Measurements from ENCODE around the genes MTMR14 and ATP2B2.

- PRO-cap, result bidirectional peak, plus-strand start at chr3:9649505, minus-strand start at chr3:9649205
These were observed at the start of gene MTMR14 for GRCh38 chr3:9649107-9649815. Gene MTMR14 (plus strand): TSS chr3:9649505.

- PRO-cap, result unidirectional peak, plus-strand start at chr3:9677087; unidirectional peak, plus-strand start at chr3:9677188
These were observed 27.0 kb upstream of the CPNE9 start for GRCh38 chr3:9676453-9677282.

- PRO-cap, result no peak
These were observed 8.0 kb downstream of the BRPF1 start for GRCh38 chr3:9739457-9739949.

GRCh38 chr3:9750755-9751129 is 990 bp downstream of the OGG1 start:
- PRO-cap, result no peak

- PRO-cap, result no peak
These were observed 8.6 kb downstream of the CAMK1 start for GRCh38 chr3:9760730-9761873.

DNA sequence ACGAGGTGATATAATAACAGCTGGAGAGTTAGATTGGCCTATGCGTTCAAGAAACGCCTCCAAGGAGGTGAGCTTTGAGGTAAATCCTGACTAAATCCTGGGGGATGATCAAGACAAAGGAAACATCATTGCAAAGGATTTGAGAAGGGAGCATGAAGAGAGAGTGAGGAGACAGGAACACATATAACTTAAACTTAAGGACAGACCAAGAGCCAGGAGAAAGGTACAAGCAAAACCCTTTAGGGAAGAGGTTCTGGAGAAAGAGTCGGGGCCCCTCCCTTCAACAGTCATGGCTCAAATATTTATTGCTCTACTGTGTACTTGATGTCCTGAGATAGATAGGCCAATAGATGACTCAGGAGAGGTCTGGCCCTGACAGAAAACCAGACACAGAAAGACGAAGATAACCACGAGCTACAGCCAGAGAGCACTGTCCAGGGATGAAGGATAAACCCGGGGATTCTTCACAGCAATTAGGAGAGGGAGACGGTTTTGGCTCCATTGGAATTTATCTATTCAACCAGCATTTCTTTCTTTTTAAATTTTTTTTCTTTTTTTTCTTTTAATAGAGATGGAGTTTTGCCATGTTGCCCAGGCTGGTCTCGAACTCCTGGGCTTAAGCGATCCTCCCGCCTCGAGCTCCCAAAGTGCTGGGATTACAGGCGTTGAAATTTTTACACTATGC is 4.4 kb upstream of the CIDEC start:
- PRO-cap, result no peak

- PRO-cap, result bidirectional peak, plus-strand start at chr3:9915772, minus-strand start at chr3:9915668; bidirectional peak, plus-strand start at chr3:9916102, minus-strand start at chr3:9915997
These were observed 1.2 kb upstream of the IL17RC start for GRCh38 chr3:9915515-9916324.

GRCh38 chr3:10009013-10010028 is 16.9 kb upstream of the FANCD2 start:
- PRO-cap, result unidirectional peak, minus-strand start at chr3:10009142

DNA sequence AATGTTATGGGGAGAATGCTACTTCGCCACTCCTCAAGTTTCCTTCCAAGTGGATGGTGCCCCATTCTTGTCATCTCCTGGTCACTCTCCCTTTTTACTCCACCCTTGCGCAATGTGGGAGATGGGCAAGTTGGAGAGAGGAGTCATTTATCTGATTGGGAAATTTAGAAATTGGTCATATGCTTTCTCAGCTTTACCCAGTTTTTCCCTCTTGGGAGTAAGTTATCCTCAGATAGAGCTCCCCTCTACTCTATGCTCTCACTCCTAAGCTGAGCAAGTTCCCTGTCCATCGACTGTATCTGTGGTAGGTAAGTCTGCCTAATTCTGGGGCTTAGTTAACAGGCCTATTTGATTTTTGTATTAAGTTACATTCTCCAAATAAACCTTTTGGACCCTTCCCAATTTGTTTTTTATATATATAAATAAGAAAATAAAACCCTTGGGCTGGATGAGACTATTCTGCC is 14.3 kb downstream of the FANCD2OS start:
- PRO-cap, result no peak

DNA sequence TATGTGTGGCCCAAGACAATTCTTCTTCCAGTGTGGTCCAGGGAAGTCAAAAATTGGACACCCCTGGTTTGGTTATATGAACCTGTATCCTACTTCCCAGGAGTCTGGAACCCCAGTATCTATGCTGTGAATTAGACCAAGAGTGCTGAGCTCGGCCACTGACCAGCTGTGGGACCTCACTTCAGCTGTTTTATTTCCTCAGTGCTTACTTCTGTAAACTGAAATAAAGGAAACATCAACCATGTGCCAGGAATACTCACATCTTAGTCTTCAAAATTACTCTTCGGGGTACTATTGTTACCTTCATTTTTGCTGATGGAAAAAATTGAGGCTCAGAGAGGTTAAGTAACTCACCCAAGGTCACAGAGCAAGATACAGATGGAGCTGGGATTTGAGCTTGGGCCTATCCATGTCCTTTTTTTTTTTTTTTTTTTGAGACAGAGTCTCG is 35.9 kb upstream of the TATDN2 start:
- PRO-cap, result no peak

DNA sequence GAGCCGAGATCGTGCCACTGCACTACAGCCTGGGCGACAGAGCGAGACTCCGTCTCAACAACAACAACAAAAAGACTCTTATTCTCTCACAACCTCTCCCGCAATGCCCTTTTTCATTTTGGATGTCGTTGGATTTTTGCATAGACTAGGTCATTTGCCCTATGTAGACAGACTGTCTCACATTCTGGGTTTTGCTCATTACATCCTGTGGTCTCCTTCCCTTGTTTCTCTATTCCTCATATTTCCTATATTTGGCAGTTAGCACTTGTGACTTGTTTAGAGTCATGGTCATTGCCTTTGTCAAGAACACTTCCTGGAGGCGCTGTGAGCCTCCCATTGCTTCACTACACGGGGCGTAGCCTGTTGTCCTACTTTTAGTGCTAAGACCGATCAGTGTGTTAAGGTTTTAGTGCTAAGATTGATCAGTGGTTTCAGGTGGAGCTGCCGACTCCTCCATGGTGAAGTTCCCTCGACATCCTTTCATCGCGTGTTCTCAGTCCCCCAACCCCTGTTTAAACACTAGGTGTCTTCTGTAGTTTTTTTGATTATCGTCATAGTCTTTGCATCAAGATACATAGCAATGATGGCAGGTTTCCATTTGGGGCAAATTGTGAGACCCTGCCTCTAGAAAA is 16.1 kb upstream of the TATDN2 start:
- PRO-cap, result no peak

- PRO-cap, result bidirectional peak, plus-strand start at chr3:10310081, minus-strand start at chr3:10309977
These were observed 11.1 kb downstream of the SEC13 start for GRCh38 chr3:10309744-10310352.

- PRO-cap, result no peak
These were observed 67.0 kb downstream of the ATP2B2 start for GRCh38 chr3:10438194-10438955.

GRCh38 chr3:10505356-10505989 is at the start of gene ATP2B2:
Gene ATP2B2 (minus strand): TSS chr3:10505586.
- PRO-cap, result no peak

DNA sequence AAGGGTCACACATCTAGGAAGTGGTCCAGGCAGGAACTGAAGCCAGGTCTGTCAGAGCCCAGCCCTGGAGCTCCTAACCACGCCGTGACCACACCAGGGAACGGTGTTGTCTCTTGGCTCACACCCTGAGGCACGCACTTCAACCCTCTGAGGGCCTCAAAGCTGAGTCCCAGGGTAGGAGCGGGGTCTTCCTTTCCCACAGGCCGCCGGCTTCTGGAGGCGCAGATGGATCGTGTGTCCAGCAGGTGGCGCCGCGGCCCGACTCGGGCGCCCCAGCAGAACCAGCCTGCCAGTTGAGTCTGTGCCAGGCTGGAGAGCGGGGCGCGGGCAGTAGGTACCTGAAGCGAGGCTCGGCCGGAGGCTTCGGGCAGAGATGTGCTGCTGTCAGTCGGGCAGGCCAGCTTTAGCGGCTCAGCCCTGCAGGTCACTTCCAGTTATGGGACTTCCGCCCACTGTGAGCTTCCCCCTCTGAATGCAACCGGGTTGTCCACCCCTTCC is 68.2 kb downstream of the SLC6A1 start:
- PRO-cap, result no peak

DNA sequence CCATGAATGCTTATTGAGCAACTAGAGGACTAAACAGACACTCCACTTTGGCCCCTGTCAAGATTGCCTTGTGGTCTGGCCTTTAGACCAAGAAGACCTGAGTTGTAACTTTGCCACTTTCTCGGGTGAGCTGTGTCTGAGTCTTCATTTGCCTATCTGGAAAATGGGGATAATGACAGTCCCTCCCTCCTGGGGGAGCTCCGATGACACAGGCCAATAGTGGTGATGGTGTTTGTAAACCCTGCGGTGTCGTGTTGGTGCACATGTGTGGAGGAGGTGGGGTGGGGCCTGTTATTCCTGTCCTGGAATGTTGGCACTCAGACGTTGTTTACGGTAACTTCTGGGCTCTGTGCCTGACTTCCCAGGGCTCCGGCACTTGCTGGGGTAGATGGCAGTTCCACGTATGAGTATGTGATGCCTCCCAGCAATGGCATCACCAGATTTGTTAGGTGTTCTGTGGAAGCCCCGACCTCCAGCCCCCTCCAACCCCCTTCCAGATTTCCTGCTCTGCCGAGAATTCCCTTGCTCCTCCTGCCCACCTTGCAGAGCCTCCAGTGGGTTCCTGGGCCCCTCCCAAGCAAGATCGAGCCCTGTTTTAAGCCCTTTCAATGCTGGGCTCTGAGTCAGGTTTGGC is 31.3 kb downstream of the HRH1 start:
- PRO-cap, result no peak

DNA sequence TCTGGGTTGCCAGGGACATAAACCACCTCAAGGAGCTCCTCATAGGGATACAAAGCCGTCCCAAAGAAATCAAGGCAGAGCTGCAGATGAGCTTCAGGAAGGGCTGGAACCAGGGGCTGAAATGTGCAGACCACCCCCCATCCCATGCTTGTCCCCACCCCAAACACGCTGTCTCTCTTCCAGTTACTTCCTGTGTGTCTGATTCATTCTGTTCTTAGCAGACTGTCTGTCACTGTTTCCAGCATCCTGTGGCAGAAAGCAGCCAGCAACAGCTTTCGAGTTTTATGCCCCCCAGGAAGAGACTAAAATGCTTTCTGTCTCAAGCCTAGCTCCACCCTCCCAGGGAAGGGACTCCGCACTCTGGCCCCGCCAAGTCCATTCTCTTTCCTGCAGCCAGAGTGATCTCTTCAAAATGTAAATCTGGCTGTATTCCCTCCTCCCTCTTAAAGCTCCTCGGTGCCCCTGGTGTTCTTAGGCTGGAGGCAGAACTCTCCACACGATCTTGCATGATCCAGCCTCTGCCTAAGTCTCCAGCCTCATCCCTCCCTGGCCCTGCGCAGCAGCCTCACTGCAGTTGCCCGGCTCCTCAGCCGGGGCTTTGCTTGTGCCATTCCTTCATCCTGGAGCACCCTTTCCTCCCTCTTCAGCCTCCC is 41.5 kb downstream of the HRH1 start:
- PRO-cap, result no peak

- PRO-cap, result no peak
These were observed 17.9 kb downstream of the ATG7 start for GRCh38 chr3:11290097-11290398.

DNA sequence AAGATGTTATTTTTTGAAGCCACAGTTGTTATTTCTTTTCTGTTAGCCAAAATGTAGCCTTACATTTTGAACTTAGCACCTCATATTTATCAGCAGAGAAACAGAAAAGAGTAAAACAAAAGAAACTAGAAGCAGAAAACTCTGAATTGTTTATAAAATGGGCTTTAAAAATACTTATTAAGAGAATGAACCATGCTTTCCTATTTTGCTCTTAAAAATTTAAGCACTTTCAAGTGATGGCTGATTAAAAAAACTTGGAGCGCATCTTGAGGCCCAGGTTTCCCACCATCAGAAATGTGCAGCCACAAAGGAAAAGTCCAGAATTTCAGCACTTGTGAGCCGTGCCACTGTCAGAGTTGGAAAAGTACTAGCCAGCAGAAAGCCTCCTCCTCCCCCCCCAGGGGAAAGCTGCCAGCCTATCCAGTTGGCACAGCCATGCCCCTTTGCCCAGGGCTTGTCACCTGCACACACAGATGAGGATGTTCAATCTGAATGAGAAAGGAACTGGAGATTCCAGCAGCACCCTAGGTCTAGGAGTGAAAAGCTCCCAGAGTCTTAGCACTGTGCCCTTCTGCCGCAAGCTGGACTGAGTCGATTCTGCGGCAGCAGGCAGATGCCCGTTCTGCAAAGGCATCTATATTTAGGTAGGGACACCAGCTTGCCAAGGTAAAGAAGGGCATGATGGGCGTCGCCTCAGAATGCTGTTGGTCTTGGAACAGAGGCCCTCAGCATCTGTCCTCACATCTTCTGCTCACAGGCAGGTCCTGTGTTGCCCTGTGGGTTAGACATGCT is 109.8 kb downstream of the VGLL4 start:
- PRO-cap, result no peak

DNA sequence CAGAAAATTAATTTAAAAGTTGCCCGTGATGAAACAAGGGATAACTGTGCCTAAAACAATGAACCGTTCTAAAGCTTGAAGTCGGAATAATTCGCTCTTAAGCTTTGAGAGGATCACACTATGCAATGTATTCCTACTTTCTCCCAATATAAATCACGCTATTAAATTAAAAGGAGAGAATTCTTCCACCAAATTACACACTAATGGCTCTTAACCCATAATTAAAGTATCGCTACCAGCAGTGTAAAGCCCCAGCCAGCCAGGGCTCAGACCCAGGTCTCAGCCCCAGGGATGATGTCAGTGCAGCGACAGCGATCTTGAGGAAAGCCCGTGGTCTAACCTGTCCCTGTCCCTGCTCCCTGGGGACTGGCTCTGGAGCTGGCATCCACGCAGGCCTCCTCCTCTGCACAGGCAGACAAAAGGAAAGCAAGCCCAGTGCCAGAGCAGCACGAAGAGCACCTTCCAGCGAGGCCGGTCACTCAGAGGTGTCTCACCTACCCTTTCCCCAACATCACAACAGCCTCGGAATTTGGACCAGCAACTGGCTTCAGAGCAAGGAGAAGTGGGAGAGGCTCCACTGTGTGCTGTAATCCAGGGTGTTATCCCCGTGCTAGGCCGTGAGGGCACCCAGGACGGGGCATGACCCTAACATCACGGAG is 4.7 kb downstream of the VGLL4 start:
- PRO-cap, result no peak